ReNcell CX (cell line): ENCODE measurements around the genes RGS7 and CHML.

DNA sequence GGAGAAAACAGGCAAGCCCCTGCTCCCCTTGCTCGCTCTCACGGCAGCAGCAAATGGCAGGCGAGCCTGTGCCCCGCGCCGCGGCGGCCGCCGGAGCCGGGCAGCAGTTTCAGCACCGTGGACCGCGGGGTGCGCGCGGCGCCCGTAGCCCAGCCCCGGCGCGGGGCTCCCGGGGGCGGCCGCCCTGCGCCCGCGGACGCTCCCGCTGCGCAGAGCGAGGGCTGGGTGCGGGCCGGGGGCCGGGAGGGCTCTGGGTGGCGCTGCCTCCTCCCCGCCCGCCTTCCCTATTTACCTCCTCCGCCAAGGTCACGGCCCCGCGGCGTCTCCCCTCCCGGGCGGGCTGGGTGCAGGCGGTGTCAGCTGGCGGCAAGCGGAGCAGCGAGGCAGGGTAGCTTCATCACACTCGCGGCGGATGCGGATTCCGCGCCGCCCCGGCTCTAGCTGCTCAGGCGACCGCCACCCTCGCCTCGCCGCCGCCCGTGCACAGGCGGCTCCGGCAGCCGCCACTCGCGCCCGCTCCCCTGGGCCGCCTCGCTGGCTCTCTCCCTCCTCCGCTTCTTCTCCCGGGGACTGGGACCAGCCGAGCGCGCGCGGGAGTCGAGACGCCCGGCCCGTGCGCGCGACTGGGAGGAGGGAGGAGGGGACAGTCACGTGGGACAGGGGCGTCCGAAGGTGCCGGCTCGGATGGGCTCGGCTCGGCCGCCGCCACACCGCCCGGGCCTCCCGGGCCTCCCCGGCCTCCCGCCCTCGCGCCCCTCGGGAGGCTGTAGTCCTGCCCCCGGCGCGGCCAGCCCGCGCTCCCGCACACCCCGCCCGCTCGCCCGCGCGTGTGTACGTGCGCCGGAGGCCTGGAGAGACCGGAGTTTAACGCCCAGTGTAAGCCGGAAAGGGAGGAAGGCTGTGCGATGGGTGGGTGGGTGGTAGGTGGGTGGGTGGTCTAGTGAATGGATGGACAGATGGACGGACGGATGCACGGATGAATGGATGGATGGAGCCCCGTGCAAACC, at the start of gene RGS7:
RGS7 (minus strand) TSS at position 599 of the 1,007 bp plus-strand sequence.
- PRO-cap: bidirectional peak, plus-strand start at position 656 of the sequence, minus-strand start at position 566 of the sequence

GRCh38 chr1:241531122-241531683, 975 bp upstream of the KMO start:
- PRO-cap: no peak

- PRO-cap: bidirectional peak, plus-strand start at chr1:241640564, minus-strand start at chr1:241640333
Measured at GRCh38 chr1:241640174-241640502, at the start of gene CHML. Gene CHML (minus strand): TSS chr1:241640369.

DNA sequence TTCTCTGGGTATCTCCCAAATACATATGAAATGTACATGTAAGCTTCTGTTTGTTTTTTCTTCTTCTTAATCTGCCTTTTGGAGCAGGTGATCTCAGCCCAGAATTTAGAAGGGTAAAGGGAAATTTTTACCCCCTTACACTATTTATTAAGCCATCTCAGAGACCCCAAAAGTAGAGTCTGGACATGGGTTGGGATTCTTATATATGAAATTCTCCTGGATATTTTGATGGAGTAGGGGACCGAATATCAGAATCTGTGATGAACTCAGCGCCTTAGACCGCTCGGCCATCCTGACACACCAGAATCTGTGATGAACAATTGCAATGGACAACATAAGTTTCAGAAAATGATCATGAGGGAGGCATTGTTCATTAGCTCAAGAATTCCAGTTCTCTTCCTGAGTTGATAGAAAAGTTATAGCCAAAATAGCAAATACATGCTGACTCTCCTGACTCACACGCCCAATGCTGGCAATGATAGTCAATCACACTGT, 221.7 kb downstream of the PLD5 start:
- PRO-cap: no peak

DNA sequence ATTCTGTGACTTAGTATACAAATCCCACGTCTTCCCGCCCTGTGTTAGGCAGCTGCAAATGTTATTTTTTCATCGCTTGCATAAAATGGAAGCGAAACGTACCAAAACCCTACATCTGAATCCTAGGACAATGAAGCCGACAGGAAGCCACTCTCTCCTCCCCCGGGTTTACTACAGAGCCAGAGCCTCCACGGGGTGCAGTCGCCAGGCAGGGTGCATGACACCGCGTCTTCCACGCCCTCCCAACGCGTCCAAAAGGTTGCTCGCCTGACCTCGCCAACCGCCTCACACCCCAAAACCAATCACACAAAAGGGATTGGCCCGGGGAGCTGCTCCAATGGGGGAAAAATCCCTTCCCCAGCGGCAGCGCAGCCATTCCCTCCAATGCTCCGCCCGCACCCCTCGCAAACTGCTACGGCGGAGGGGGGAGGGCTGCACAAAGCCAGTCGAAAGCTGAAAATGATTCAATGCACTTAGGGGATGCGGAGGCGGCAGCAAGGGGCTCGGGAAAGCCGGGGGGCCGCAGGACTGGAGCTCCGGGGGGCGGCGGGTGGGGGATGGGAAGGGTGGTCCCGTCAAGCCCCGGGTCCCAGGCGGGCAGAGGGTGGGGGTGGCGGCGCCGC, 721 bp downstream of the CEP170 start:
- PRO-cap: bidirectional peak, plus-strand start at position 177 of the sequence, minus-strand start at position 137 of the sequence; bidirectional peak, plus-strand start at position 473 of the sequence, minus-strand start at position 408 of the sequence

DNA sequence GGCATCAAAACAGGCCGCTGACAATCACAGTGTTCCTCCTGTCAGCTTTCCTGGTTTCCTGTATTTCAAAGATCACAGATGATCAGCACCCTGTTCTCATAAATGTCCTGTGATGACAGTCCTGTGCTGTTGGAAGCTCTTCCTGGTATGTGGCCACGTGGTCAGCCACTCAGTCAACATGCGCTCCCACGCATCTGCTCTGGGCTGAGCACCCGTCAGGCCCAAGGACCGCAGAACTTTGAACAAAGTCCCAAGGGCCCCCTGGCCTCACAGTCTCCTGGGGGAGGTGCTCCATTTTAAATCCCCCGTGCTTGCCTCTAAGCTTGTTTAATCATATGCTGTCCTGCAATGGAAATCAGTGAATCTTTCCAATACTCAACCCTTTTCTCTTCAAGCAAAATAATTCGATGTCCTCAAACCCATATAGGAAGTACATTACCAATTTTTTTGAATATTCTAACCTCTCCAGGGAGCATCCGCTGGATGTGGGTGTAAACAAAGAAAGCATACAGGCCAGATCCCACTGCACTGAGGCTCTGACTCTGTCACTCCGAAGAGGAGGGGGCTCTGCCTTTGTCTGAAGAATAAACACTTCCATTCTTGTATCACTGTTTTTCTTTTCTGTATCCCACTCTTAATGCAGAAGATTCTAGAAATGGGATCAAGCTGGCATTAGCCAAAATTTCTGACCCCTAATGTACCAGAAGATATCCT, 250.3 kb downstream of the SDCCAG8 start:
- PRO-cap: no peak

- PRO-cap: no peak
Measured at GRCh38 chr1:243537611-243538053, 281.8 kb downstream of the SDCCAG8 start.

- PRO-cap: no peak
Measured at GRCh38 chr1:243595519-243595814, 254.6 kb downstream of the AKT3 start.

DNA sequence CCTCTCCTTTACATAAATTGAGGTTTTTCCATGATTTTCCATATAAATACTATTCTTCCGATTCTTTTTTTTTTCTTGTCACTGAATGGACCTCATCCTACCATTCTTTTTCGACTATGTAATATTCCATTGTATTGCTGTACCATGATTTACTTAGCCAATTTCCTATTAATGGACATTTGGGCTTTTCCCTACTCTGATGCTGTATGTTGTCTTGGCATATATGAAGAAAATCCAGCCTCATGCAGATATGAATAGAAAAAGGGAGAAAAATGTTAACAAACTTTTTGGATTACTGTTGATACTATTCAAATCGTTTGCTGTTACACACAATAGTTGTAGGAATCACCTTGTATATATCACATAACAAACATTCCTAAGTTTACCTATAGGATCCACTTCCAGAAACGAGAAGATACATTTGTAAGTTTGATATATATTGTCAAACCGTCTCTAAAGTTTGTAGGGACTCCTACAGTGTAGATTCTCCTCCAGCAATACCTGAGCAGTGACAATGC, 71.1 kb downstream of the AKT3 start:
- PRO-cap: no peak

- PRO-cap: no peak
Measured at GRCh38 chr1:243787596-243788287, 62.3 kb downstream of the AKT3 start.

- PRO-cap: no peak
Measured at GRCh38 chr1:244224285-244225122, 127.9 kb upstream of the C1orf100 start.

DNA sequence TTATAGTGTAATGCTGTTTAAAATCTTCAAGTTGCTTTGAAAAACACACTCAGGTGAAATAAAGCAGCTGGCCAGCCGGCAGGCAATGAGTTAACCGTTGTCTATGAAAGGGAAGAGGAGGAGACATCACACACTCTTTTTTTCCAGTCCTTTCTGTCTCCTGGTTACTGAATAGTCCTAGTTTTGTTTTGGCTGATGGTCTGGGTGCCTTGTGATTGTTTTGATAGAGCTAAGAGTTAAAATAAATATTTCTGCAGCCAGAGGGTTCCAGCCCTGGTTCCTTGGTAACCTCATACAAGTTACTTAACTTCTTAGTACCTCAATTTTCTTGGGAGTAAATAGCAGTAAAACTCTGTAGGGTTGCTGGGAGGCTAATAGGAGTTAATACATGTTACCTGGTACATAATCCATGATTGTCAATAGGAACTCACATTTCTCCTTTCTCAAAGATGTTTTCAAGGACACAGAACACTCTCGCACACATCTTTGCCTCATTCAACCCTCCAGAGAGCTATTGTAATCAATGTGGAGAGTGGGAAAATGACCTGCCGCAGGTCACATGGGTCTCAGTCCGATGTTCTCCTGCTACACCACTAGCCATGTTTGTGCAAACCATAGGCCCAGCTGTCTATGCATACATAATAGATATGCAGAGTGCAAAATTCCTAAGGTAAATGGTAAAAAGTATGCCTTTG, 9.8 kb downstream of the C1orf100 start:
- PRO-cap: no peak

- PRO-cap: no peak
Measured at GRCh38 chr1:244366889-244367397, 14.5 kb downstream of the C1orf100 start.

DNA sequence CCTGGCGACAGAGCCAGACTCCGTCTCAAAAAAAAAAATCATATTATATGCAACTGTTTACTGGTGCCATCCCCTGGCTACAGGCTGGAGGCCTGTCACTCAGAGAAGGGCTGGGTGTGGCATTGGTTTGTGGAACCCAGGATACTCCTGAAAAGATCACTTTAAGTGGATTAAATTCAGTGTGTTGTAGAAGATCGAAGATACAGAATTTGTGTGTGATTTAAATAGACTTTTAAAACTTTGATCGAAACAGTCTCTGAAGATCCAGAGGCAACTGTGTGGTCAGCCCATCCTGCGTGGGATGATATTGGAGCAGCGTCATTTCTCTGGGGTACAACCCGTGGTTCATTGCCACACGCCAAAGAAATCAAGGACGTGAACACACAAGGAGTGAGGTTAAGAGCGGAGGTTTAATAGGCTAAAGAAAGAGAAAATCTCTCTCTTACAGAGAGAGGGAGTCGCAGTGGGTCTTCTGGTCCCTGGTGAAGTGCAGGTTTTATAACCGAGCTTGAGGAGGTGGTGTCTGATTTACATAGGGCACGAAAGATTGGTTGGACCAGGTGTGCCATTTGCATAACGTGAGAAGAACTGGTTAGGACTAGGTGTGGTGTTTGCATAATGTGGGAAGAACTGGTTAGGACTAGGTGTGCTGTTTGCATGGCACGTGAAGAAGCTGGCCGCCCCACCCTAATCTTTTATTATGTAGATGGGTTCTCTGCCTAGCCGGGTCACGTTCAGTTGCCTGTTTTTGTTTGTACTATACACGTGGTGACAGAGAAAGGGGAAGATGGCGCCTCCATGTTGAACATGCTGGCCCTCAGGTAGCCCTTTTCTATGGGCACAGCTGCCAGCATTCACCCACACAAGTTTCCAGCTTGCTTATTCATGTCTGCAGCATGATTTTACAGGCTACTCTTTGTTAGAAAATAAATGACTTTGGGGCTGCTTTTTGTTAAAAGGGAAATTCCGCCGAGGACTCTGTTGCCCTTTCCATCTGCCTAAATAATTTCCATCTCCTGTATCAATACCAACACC, 17.0 kb downstream of the C1orf100 start:
- PRO-cap: no peak

GRCh38 chr1:244437416-244438102, 14.2 kb downstream of the ADSS2 start:
- PRO-cap: no peak

DNA sequence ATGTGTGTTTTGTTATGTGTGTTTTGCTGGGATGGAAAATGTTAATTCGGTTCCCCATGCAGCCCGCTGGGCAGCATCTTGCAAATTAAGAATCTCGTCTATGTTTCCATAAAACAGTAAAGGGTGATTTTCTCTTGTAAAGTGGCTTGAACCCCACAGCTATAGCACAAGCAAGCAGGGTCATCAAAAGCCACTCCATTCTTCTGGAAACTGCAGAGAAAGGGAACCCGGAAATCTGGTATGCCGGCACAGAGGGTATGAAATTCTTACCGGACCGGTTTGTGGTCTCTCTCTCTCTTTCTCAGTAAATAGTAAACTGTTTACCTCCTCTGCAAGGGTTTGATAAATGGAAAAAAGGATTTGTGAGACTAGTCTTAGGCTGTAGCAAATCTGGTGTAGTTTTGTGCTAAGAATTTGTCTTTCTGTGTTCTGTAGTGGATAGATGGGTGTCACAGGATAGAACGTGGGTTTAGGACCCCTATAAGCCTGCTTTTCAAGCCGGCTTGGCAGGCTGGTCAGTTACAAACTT, 2.7 kb upstream of the ADSS2 start:
- PRO-cap: no peak

GRCh38 chr1:244666539-244667480, 13.9 kb downstream of the DESI2 start:
- PRO-cap: no peak

DNA sequence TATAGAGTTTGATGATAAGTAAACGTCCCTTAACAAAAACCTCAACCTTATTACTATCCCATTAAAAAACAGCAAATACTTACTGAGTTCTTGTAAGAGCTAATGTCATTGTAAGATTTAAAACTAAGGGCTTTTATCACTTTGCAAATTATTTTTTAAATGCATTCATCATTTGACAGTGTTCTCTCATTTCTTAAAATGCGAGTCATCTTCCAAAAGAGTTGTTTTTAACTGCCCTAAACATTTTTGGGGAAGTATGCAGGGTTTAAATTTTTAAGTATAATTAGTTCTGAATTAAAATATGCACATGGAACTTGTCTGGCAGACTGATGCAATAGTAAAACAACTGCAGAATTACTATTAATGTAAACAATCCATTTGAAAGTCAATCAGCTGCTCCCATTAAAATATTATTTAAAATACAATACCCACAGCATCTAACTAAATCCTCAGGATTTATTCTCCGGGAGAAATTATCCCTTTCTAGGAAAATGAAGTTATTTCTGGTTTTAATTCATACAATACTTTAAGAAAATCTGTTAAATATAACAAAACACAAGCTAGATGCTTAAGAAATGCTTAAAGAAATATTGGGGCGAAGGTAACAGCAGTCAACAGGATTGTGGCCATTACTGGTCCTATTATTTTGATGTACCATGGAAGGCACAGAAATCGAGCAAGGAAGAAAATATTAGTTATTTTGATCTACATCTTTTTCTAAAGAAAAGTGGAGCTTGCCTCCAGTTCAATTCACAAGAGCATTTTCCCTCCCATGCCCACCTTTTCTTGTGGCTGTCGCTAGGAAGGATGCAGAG, 8.2 kb downstream of the COX20 start:
- PRO-cap: no peak

DNA sequence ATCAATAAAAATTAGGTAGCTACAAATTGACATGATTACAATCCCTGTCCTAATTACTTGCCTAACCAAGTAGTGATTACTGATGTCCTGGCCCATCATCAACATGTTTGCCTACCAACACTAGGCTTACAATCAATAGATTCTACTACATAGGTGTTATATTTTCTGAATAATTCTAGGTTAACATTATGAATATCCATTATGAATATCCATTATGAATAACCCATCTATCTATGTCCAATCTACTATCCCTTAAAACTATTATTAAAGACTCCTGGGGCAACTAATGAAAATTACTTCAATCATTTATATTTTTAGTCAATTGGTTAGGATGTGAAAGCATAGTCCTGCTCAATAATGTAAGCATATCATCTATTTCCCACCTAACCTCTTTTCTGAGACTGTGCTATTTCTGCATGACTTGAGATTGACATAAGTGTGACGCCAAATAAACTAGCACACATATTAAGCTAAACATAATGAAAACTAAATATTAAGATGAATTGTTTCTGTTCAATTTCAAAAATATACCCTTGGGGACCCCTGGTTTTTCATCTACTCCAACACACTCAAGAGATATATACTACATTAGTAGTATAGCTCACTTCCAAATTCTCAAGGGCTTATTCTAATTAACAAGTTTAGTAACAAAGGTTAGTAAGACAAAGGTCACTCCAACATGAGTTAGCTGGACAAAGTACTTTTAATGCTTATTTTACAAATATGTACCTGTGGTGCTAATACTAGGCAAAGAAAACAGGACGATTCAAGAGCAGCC, 14.3 kb downstream of the COX20 start:
- PRO-cap: no peak

DNA sequence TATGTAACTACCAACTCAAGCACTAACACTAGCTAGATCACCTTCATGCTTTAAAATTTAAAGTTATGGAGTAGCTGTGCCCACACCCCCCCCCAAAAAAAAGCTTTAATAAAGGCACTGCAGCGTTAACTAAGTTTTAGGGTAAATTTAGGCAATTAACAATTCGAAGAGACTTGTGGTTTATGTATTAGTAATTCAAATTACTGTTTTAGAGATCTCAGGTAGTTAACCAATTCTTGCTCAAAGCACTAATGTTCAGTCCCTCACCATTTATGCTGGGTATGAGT, 14.0 kb downstream of the HNRNPU start:
- PRO-cap: no peak